H1 (cell line): ENCODE results near the gene CRLF3.

- RRBS: 1% methylated on average over 8 of the region's 35 CpGs
CAGE:
- cytosol, long polyA plus RNA: no peak
- long polyA plus RNA: no peak
- nucleus, long polyA plus RNA: no peak
Observed at GRCh38 chr17:30600988-30601672, 123.9 kb downstream of the GOSR1 start.

- RRBS: no CpG with 5 or more reads among the region's 3 CpGs
CAGE:
- cytosol, long polyA plus RNA: no peak
- long polyA plus RNA: no peak
- nucleus, long polyA plus RNA: no peak
Observed at GRCh38 chr17:30768567-30769166, 55.8 kb downstream of the CRLF3 start.

DNA sequence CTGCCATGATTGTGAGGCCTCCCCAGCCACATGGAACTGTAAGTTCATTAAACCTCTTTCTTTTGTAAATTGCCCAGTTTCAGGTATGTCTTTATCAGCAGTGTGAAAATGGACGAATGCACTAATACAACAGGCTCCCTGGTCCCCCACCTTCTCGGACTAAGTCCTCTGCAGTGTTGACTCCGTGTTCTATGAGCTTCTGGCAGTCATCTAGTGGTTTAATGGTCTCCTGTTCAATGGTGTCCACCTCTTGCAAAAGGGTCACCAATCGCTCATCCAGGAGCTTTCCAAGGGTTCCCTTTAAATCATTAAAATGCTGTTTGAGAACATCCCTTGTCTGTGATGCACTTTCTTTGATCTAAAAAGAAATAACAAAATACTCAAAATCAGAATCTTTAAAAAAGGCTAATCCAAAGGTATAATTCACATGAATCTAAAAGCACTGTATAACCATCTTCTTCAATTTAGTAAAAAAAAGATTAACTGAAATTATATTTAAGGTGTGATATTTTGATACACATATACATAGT lies 20.7 kb downstream of the CRLF3 start:
- RRBS: no CpG with 5 or more reads among the region's 4 CpGs
CAGE:
- cytosol, long polyA plus RNA: no peak
- long polyA plus RNA: no peak
- nucleus, long polyA plus RNA: no peak

DNA sequence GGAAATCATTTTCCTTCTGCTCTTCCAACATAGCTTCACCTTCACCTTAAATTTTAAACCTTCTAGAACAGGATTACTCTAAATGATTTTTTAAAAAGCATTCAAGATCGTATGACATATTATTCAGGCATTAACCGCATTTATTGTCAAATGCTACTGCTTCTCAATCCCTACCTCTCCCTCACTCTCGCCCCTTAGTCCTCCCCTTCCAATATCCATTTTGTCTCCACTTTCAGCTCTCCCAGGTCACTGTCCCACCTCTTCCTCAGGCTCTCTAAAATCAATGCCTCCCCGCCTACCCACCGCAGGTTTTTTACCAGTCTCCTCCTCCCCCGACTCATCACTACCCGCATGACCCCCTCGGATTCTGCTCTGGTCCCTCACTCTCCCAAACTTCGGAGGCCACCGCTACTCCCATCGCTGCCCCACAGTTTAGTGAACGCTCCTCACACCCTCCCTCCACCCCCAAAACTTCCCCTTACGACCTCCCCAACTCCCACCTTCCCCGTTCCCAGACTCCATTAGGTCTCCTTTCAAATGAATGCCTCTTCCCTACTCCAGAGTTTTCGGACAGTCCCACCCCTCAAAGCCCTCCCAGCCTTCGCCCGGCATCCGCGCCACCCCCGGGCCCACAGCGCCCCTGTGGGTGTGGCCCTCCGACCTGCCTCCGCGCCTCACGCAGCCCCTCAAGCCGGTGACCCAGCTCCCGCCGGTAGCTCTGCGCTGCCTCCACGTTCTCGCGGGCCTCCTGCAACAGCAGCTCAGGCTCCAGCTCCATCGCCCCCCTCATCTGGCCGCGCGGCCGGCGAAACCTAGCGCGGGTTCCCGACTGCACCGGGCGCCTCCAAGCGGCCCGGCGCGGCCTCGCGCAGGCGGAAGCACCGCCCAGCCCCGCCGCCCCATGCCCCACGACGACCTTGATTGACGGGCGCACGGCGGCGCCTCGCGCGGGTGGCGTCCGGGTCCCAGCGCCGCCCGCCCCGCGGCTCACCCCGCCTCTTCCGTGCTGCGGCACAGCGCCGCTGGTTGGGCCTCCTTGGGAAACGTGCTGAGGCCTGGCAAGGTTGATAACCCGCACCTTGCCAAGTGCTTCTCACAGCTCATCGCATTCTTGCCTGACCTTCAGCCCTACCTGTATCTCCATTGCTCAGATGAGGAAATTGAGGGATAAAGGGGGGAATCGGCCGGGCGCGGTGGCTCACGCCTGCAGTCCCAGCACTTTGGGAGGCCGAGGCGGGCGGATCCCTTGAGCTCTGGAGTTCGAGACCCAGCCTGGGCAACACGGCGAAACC lies at the start of gene CRLF3:
Gene CRLF3 (minus strand): TSS at position 831 of the 1,292 bp plus-strand sequence.
- RRBS: 3% methylated on average over 36 of the region's 89 CpGs
CAGE:
- cytosol, long polyA plus RNA: start-site peak on the minus strand centred at position 837 of the sequence, 101 bp wide, 1,286 reads
- long polyA plus RNA: start-site peak on the minus strand centred at position 811 of the sequence, 48 bp wide, 787 and 565 reads in 2 replicates
- nucleus, long polyA plus RNA: start-site peak on the minus strand centred at position 561 of the sequence, 546 bp wide, 941 reads

DNA sequence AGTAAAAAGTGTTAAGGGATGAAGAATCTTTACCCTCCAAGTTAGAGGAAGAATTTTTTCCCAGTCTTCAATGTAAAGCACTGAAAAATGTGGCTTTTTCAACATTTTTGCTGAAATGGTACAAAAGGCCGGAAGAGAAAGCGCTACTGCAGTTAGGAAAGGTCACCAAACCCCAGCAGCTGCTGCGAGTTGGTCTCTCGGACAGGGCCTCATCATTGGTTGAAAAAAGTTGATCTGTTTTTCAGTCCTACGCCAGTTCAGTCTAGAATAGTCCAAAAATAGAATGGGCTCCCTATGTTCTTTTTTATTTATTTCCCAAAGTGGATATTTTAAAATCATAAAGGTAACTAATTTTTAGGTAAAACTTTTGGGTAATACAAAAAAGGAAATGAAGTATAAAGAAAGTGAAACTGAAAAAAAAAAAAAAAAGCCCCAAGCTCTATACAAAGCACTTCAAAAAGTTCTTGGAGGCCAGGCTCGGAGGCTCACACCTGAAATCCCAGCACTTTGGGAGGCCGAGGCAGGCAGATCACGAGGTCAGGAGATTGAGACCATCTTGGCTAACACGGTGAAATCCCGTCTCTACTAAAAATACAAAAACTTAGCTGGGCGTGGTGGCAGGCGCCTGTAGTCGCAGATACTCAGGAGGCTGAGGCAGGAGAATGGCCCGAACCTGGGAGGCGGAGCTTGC lies 17.4 kb downstream of the ADAP2 start:
- RRBS: no CpG with 5 or more reads among the region's 15 CpGs
CAGE:
- cytosol, long polyA plus RNA: no peak
- long polyA plus RNA: no peak
- nucleus, long polyA plus RNA: no peak

DNA sequence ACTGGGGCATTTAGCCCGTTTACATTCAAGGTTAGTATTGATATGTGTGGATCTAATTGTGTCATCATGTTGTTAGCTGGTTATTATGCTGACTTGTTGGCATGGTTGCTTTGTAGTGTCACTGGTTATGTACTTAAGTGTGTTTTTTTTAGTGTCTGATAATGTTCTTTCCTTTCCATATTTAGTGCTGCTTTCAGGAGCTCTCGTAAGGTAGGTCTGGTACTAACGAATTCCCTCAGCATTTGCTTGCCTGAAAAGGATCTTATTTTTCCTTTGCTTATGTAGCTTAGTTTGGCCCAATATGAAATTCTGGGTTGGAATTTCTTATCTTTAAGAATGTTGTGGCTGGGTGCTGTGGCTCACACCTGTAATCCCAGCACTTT lies 33.5 kb downstream of the NF1 start:
- RRBS: no CpG with 5 or more reads among the region's 3 CpGs
CAGE:
- cytosol, long polyA plus RNA: no peak
- long polyA plus RNA: no peak
- nucleus, long polyA plus RNA: no peak

GRCh38 chr17:31269483-31270136 lies 27.4 kb downstream of the OMG start:
- RRBS: no CpG with 5 or more reads among the region's 2 CpGs
CAGE:
- cytosol, long polyA plus RNA: no peak
- long polyA plus RNA: no peak
- nucleus, long polyA plus RNA: no peak

DNA sequence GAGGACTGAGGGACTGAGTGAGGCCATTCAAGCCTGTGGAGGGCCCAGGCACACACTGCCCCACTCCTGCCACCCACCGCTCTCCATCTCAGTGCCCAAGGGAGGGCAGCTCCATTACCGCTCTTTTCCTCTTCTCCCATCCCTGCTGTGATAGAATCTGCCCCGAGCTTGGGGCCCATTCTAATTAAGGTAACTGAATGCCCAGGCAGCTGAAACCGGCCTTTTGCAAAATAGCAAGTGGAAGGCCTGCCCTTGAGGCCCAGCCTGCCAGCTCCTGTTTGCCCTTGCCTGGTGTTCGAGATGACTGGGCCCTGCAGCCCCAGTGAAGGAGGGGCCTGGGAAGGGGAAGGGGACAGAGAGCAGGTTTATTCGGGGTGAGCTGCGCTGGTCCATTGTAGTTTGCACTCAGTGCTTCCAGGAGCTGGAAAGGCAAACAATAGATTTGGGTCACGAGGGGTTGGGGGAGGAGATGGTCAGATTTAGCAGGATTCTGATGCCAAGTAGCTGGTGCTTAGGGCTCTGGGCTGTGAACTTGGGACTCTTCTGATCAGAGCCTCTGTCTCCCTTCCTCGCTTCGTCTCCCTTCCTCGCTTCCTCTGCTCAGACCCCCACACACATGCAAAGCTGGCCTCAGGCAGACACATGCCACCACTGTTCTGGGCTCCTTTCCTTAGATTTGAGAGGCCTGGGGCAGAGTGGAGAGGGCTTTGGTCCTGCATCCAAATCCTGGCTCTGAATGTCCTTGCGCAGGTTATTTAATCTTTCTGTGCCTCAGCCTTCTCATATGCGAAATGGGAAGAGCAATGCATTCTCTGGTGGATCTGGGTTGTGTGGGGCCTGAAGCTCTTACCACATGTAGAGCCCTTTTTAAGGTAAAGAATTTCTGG lies 76.4 kb downstream of the RAB11FIP4 start:
- RRBS: no CpG with 5 or more reads among the region's 13 CpGs
CAGE:
- cytosol, long polyA plus RNA: no peak
- long polyA plus RNA: no peak
- nucleus, long polyA plus RNA: no peak

- RRBS: no CpG with 5 or more reads among the region's 27 CpGs
CAGE:
- cytosol, long polyA plus RNA: no peak
- long polyA plus RNA: no peak
- nucleus, long polyA plus RNA: no peak
Observed at GRCh38 chr17:31550348-31550825, 158.9 kb downstream of the RAB11FIP4 start.

DNA sequence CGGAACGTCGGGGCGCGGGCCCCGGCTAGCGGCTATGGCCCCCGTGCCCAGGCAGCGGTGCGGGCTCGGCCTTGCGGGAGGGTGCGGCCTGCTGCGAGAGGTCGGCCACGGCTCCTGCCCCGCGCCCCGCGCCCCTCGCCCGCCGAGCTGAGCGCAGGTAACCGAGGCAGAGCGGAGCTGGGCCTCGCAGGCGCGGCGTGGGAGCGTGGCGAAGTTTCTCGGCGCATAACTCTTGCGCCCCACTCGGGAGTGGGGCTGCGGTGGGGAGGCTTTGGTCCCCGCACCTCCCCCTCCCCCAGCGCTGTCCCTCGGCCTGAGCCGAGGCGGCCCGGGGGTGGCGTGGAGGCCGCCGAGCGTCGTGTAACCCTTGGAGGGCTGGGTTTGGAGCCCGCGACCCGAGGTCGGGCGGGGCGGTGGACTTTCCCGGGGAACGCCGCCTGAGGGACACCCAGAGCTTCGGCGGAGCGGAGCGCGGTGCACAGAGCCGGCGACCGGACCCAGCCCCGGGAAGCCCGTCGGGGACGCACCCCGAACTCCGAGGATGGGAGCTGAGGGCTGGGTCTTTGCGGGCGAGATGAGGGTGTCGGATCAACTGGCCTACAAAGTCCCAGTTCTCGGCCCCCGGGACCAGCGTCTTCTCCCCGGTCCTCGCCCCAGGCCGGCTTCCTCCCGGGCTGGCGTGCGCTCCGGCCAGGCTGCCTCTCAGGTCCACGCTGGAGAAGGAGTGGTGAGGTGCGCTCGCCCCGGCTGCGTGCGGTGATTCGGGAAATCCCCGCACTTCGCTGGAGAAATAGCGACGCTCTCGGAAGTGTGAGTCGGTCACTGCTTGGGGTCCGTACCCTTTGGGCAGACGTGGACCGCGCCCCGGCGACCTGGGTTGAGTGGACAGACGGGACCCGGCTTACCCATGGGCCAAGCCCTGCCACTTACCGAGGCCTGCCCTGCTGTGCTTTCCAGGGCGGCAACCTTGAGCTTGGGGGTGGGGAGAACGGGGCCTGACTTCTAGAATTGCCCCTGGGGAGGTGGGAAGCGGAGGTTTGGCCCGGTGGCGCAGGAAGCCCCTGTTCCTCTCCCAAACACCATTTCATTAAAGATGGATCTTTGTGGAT lies 168.3 kb downstream of the RAB11FIP4 start:
- RRBS: 6% methylated on average over 33 of the region's 111 CpGs
CAGE:
- cytosol, long polyA plus RNA: no peak
- long polyA plus RNA: no peak
- nucleus, long polyA plus RNA: no peak

GRCh38 chr17:31803643-31804314 lies 55.3 kb downstream of the COPRS start:
- RRBS: no CpG with 5 or more reads among the region's 6 CpGs
CAGE:
- cytosol, long polyA plus RNA: no peak
- long polyA plus RNA: no peak
- nucleus, long polyA plus RNA: no peak

- RRBS: no CpG with 5 or more reads among the region's 25 CpGs
CAGE:
- cytosol, long polyA plus RNA: no peak
- long polyA plus RNA: no peak
- nucleus, long polyA plus RNA: no peak
Observed at GRCh38 chr17:32040047-32040852, 33.1 kb downstream of the LRRC37B start.

- RRBS: no CpG with 5 or more reads among the region's 12 CpGs
CAGE:
- cytosol, long polyA plus RNA: no peak
- long polyA plus RNA: no peak
- nucleus, long polyA plus RNA: no peak
Observed at GRCh38 chr17:32066960-32067251, 59.7 kb downstream of the LRRC37B start.

GRCh38 chr17:32127289-32127916 lies 14.9 kb upstream of the RHOT1 start:
- RRBS: 2% methylated on average over 12 of the region's 25 CpGs
CAGE:
- cytosol, long polyA plus RNA: no peak
- long polyA plus RNA: no peak
- nucleus, long polyA plus RNA: no peak

DNA sequence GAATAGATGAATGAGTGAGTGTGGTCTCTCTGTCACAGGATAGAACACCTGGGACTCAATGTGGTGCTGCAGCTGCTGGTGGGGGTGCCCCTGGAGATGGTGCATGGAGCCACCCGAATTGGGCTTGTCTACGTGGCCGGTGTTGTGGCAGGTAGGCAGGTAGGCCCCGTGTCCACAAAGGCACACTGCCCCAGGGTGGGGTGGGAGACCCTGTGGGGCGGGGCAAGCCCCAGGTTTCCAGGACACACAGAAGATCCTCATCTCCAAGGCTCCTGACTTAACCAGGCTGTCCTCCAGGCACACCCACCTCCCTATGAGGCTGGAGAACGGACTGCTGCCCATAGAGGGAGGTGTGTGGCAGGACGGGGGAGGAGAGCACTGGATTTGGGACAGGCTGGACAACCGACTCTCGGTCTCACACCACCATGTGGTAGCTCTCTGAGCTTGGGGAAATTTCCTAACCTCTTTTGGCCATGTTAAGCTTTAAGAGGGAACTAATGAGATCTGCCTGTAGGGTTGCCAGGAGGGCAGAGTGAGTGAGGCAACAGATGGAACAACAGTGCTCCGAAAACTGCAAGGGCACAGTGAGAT lies 32.5 kb downstream of the RHBDL3 start:
- RRBS: no CpG with 5 or more reads among the region's 10 CpGs
CAGE:
- cytosol, long polyA plus RNA: no peak
- long polyA plus RNA: no peak
- nucleus, long polyA plus RNA: no peak

GRCh38 chr17:32303114-32303641 lies 37.5 kb downstream of the RHBDL3 start:
- RRBS: no CpG with 5 or more reads among the region's 7 CpGs
CAGE:
- cytosol, long polyA plus RNA: no peak
- long polyA plus RNA: no peak
- nucleus, long polyA plus RNA: no peak

DNA sequence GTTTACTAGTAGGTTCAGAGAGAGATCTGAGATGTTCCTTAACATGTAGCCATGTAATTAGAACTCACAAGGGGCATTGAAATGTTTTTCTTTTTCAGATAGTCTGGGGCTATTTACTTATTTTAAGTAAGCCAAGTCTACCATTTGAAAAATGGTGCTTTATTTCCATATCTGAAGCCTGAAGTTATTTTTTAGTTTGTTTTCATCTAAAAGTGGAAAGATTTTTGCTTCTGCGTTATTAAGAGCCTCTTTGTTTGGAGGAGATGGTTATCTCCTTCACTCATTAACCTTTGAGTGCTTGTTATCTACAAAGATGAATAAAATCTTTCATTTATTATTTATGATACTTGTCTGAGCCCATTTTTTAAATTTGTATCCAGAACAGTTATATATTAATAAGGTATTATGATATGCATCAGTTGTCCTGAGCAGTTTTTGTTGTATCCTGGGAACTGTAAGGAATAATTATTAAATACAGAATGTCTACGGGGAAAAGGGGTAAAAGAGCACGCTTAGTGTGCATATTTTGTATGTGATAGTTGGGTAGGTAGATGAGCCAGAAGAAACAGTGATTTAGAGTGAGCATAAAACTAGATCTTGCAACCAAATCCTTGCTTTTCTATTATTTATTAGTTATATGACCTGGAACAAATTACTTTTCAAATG lies 31.7 kb downstream of the ZNF207 start:
- RRBS: no CpG with 5 or more reads among the region's 3 CpGs
CAGE:
- cytosol, long polyA plus RNA: no peak
- long polyA plus RNA: no peak
- nucleus, long polyA plus RNA: no peak

DNA sequence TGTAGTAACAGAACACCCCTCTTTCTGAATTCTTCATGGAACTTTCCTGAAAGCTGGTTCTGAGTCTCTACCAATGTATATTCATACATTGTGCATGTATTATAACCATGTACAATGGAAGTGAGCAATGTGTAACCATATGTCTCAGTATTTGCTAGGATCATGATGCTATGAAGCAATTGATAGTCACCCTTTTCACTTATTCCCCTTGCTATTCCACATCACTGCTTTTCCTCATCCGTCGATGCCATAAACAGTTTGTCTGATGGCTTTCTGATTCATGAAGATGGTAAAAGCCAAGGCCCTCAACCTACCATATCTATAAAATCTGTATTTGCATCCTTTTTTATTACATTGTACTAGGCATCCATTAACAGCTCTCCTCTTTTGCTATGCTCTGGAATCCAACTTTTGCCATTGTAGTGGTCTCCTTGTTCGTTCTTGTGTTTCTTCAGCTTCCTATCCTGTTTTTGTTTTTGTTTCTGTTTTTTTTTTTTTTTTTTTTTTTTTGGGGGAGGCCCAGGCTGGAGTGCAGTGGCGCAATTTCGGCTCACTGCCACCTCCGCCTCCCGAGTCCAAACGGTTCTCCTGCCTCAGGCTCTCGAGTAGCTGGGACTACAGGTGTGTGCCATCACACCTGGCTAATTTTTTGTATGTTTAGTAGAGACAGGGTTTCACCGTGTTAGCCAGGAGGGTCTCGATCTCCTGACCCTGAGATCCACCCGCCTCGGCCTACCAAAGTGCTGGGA lies 34.5 kb downstream of the ZNF207 start:
- RRBS: no CpG with 5 or more reads among the region's 13 CpGs
CAGE:
- cytosol, long polyA plus RNA: no peak
- long polyA plus RNA: no peak
- nucleus, long polyA plus RNA: no peak

- RRBS: no CpG with 5 or more reads among the region's 6 CpGs
CAGE:
- cytosol, long polyA plus RNA: no peak
- long polyA plus RNA: no peak
- nucleus, long polyA plus RNA: no peak
Observed at GRCh38 chr17:32414257-32414896, 29.9 kb upstream of the PSMD11 start.

DNA sequence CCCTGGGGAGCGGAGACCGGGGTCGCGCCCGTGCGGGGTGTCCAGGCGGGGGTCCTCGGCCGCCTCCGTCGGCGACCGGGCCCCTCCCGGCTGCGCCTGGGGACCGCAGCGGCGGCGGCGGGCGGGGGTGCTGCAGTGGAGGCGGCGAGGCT lies 275 bp downstream of the CDK5R1 start:
- RRBS: 2% methylated on average over 21 of the region's 23 CpGs
CAGE:
- cytosol, long polyA plus RNA: no peak
- long polyA plus RNA: no peak
- nucleus, long polyA plus RNA: no peak